ENCODE results near the gene MCTS2.

DNA sequence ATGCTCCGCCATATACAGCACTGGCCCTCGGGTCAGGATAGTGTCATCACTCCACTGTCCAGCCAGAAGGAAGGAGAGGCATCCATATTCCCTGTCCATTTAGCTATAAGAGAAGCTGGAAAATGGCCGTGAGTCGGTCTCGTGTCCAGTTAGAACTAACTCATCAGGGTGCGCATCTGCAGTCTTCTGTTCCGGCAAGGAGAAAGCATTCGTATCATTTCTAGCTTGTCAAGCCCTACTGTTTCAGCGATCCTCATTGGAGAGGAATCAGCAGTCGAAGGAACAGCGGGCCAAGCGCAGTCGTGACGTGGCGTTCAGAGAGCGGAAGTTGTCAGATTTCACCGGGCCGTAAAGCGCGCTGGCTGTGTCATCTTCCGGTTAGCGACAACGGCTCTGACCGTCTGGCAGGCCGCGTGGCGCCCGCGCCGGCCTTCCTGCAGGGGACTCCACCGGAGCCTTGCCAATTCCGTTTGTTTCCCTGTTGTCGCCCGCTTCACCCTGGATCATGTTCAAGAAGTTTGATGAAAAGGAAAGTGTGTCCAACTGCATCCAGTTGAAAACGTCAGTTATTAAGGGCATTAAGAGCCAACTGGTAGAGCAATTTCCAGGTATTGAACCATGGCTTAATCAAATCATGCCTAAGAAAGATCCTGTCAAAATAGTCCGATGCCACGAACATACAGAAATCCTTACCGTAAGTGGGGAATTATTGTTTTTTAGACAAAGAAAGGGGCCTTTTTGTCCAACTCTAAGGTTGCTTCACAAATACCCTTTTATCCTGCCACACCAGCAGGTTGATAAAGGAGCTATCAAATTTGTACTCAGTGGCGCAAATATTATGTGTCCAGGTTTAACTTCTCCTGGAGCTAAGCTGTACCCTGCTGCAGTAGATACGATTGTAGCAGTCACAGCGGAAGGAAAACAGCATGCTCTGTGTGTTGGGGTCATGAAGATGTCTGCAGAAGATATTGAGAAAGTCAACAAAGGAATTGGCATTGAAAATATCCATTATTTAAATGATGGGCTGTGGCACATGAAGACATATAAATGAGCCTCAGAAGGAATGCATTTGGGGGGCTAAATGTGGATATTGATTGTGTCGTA is at the start of gene MCTS2:
Gene MCTS2, plus strand, starts transcription at position 381 of the 1,104 bp plus-strand sequence.
- PRO-cap, result bidirectional peak, plus-strand start at position 396 of the sequence, minus-strand start at position 309 of the sequence
- RAMPAGE, long total RNA, result no peak

DNA sequence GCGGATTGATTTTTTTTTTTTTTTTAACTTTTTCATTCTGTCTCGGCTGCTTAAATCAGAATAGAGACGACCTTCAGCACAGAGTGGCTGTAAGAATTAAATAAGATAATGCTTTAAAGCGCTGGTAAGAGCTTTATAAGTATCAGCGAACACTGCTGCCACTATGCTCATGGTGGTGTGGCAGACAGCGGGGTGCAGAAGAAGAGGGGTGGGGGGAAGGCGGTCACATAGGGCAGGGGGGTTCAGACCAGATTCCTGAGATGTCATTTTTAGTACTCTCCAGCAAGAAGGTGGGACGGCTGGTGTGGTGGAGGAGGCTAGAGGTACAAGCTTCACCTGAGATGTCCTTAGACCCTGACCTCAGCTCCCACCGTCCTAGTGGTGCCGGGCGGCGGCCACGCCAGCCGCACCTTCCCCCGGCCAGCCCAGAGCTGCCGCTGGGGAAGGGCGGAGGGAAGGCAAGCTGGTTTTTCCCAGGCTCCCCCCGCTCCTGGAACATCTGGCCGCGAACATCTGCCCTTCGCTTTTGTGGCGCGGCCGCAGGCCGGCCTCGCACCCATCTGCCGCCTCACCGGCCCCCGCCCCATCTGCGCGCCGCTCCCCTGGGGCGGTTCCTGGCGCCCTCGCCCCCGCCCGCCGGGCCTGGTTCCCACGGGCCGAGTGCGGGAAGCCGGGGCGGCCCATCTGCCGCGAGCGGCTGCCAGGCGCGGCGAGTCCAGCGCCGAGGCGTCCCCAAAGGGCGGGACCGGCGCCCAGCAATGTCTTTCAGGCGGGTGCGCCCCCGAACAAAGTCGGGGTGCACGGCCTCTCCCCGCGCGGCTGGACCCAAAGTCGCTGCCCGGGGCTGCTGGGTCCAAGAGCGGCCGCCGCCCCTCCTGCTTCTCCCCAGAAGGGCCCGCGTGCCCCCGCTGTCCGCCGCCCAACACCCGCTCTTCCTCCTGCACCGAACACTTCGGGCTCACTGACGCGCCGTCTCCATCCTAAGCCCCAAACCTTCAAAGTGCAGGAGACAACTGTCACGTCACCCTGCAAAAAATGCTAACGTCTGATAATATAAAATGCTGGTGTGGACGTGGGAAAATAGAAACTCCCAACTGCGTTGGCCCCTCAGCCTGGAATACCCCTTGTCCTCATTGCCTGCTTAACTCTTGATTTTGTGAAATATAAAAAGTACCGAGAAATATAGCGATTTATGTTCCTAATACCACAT is 17.4 kb upstream of the ID1 start:
- PRO-cap, result bidirectional peak, plus-strand start at position 652 of the sequence, minus-strand start at position 562 of the sequence
- RAMPAGE, long total RNA, result no peak

- PRO-cap, result unidirectional peak, minus-strand start at chr20:31644880
- RAMPAGE, long total RNA, result no peak
Measured at GRCh38 chr20:31644743-31645008, 7.0 kb downstream of the COX4I2 start.

- PRO-cap, result no peak
- RAMPAGE, long total RNA, result no peak
Measured at GRCh38 chr20:31675629-31676352, 38.1 kb downstream of the COX4I2 start.

GRCh38 chr20:31715708-31716335 is 6.8 kb downstream of the BCL2L1 start:
- PRO-cap, result no peak
- RAMPAGE, long total RNA, result no peak

GRCh38 chr20:31779253-31779848 is 39.8 kb upstream of the MYLK2 start:
- PRO-cap, result no peak
- RAMPAGE, long total RNA, result no peak

DNA sequence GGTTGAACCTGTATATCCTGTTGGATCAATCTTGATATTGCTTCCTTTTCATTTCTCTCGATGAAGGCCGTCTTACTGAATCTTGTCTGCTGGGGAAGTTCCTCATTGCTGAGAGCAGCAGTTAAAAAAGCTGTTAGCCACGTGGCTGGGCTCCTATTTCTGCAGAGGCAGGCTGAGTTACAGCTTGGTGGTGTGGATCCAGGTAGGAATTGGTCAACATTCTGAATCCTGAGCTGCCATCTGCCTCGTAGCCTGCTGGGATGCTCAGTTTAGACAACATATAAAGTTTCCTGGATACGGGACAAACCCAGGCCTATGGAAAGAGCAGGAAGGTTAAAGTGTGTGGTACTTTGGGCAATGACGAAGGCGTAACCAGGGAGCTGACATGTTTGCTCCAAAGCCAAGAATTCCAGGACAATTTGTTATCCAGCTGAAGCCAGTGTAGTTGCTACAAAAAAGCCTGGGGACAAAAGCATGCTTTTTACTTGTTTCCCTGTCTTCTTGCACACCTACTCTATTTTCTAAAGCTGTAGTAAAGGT is 12.6 kb upstream of the MYLK2 start:
- PRO-cap, result no peak
- RAMPAGE, long total RNA, result no peak

DNA sequence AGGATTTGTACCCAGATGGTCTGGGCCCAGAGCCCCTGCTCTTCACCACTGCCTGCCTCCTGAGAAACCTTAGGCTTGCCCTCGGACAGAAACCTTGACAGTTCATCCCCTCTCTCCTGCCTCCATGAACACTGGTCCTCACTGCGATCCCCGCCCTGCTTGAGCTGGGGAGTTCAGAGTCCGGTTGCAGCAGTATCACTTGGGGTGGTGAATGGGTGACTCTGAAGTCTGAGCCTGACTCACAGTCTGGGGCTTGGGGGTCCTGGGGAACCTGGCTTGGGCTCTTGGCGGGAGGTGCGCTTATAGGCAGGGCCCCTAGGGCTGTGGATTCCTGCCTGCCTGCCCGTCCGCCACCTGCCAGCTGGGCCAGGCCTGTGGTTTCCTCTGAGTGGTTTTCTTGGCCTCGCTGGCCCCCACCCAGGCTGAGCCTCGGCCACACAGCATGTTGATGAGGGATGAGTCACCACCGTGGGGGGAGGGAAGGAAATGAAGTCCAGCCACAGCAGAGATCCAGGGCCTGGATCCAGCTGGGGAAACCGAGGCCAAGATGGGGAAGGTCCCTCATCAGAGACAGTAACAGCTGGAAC is 9.4 kb downstream of the FOXS1 start:
- PRO-cap, result no peak
- RAMPAGE, long total RNA, result no peak

- PRO-cap, result no peak
- RAMPAGE, long total RNA, result no peak
Measured at GRCh38 chr20:32195111-32195762, 12.3 kb downstream of the PLAGL2 start.

DNA sequence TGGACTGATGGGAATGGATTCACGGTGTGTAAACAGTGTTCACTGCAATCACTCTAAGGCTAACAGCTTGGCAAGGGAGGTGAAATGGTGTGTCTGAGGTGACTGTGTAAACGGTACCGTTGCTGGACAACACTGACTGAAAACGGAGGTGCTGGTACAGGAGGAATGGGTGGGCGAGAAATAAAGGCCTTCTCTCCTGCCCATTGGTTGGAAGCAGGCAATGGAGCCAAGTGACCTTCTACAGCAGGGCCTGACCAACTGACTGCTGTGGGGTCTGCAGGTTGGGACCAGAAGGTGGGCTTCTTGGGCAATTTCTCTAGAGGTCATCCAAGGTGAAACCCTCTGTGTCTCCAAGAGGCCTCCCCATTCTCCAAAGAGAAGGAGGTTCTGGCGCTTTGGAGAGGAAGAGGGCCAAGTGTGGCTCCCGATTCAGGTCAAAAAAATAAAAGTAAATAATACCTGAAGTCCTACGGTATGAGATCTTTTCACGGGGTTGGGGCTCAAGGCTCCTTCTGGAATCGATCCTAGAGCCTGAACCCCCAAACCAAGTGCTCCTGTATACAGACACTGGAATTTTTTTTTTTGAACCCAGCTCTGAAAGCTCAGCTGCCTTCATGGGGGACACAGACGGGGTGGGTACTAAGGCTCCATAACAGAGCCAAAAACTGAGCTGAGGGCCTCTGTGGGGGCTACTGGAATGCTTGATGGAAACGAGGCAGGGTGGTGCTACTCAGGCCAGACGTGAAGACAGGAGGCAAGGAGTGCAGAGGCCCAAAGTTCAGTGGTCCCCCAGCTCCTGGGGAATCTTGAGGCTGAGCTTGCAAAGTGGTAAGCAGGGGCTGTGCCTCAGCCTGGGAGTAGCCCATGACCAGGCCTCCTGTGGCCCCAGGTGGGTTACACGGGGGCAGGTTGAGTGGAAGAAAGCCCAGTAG is 11.5 kb downstream of the PLAGL2 start:
- PRO-cap, result no peak
- RAMPAGE, long total RNA, result no peak

GRCh38 chr20:32204550-32205464 is 2.7 kb downstream of the PLAGL2 start:
- PRO-cap, result no peak
- RAMPAGE, long total RNA, result no peak

- PRO-cap, result no peak
- RAMPAGE, long total RNA, result no peak
Measured at GRCh38 chr20:32227720-32228467, 20.2 kb downstream of the POFUT1 start.

DNA sequence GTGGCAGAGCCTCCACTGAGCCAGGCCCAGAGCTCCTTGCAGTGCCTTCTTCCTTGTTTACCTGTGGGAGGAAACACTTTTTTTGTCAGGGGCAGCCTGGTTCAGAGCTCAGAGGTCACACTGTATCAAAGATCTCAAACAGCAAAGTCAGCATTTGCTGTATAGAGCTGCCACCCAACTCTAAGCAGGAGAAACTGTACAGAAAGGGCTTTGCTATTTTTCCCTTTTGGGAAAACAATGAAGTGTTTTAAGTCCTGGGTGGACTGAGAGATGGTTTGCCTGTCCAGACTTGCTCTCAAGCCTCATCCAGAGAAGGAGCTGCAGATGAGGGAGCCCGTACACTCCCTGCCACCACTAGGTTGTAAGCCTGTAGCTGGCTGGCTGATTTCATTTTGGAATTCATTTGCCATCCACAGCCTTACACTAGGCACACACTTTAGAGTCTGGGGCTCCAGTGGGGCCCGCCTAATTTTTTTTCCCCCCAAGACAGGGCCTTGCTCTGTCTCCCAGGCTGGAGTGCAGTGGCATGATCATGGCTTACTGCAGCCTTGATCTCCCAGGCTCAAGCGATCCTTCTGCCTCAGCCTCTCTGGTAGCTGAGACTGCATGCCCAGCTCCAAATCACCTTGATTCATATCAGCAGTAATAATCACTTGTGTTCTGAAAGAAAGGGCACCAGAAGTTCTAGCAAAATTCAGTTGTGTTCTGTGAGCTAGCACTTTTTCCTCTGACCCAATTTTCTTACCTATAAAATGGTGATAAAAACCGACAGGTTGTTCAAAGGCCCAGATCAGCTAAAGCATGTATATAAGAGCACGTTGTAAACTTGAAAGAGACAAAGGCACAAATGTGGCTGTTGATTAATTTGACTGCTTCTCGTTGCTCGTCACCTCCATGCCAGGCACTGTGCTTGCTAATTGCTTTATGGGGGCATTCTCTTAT is 28.5 kb downstream of the POFUT1 start:
- PRO-cap, result no peak
- RAMPAGE, long total RNA, result no peak

DNA sequence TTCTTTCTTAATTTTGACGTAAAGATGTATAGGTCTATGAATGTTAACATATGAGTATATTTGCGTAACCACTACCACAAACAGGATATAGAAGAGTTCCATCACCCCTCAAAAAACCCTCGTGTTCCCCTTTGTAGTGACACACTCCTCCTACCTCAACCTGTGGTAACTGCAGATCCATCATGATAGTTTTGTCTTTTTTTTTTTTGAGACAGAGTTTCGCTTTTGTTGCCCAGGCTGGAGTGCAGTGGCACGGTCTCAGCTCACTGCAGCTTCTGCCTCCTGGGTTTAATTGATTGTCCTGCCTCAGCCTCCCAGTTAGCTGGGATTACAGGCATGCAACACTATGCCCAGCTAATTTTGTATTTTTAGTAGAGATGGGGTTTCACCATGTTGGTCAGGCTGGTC is 28.1 kb upstream of the KIF3B start:
- PRO-cap, result no peak
- RAMPAGE, long total RNA, result no peak

- PRO-cap, result no peak
- RAMPAGE, long total RNA, result no peak
Measured at GRCh38 chr20:32310280-32311147, 33.1 kb downstream of the KIF3B start.

DNA sequence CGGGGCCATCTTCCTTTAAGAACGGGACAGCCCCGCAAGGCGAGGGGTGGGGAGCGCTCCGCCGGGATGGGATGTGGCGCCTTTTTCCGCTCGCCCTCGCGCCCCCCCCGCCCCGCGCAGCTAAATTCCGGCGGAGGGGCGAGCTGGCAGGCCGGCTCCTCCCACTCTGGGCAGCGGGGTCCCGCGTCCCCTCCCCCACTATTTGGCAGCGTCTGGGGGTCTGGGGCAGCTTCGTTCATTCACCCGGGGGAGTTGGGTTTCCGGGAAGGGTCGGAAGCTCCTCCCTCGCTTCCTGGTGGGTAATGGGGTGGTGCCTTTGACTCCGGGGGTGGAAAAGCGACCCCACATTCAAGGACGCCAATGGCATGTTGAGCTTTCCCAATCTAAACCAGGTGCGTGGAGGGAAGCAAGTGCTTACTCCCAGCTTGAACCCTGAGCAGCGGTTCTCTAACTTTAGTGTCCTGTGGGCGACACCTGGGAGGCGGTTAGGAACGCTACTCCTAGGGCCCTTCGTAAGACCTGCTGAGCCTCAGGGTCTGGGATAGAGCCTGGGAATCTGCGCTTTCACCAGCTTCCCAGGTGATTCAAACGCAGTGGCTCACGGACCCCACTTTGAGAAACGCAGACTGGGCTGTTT is 930 bp downstream of the ASXL1 start:
- PRO-cap, result bidirectional peak, plus-strand start at position 37 of the sequence, minus-strand start outside the sequence
- RAMPAGE, long total RNA, result no peak

- PRO-cap, result no peak
- RAMPAGE, long total RNA, result no peak
Measured at GRCh38 chr20:32364480-32365237, 6.5 kb downstream of the ASXL1 start.

- PRO-cap, result no peak
- RAMPAGE, long total RNA, result no peak
Measured at GRCh38 chr20:32444871-32445571, 86.9 kb downstream of the ASXL1 start.

DNA sequence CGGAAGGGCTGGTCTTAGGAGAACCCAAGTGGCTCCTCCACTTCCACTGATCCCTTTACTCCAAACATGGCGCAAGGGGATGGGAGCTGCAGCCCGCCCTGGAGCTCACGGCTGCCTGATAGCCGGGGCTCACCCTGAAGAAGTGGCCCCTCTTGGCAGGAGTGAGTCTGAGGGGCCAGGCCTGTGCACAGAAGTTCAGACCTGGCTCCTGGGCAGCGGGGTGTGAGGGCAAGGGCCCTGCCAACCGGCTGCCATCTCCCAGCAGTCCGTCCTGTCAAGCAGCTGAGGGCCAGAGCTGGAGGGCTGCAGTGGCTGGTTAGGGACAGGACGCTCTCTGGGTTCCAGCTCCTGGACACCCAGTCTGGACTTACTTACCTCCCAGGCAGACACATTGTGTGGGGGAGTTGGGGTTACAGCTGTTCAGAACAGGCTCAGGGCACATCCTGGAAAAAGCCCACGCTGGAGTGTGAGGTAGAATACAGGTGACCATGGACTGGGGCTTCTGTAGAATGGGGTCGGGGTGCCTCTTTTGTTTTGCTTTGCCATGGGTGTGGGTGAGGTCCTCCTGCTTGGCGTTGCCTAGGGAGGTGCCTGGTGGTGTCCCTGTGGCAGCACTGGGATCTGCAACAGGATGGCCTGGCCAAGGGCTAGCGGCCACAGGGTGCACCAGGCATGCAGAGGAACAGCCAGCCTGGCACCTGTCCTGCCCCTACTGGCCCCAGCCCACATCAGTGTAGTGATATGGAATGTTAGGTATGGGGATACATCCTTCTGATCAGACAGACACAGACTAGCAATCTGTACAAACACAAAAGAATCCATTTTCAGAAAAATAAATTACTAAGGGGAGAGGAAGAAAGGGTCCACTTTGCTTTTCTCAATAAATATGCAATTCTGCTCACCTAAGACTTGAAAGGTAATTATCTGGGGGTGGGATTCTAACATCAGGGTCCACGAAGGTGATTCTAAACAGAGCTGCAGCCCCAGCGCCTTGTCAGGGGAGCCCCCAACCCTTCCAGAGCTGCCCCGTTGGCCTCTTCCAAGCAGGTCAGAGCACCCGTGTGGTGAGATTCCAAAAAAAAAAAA is 88.5 kb downstream of the ASXL1 start:
- PRO-cap, result no peak
- RAMPAGE, long total RNA, result no peak

DNA sequence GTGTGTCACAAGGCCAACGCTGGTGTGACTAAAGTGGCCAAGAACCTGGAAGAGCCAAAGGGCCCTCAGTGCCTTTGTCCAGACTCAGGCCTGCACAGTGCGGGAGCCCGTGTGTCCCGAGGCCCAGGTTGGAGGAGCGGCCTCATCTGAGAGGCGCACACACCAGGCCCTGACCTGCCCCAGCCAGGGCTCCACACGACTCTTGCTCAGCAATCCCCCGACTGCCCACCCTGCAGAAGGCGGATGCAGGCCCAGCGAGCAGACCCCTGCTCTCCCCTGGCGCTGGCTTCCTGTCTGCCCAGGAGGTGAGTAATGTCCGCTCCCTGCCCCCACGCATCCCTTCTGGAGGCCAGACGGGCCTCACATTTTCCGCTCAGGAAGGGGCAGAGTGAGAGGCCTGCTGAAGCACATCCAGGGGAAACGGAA is 111.7 kb downstream of the ASXL1 start:
- PRO-cap, result no peak
- RAMPAGE, long total RNA, result no peak